Metastatic Breast Carcinoma in the Brain (tissue), 10 donors: ENCODE measurements around the genes ZNF595, ZNF732, PCGF3, FGFRL1 and CTBP1.

DNA sequence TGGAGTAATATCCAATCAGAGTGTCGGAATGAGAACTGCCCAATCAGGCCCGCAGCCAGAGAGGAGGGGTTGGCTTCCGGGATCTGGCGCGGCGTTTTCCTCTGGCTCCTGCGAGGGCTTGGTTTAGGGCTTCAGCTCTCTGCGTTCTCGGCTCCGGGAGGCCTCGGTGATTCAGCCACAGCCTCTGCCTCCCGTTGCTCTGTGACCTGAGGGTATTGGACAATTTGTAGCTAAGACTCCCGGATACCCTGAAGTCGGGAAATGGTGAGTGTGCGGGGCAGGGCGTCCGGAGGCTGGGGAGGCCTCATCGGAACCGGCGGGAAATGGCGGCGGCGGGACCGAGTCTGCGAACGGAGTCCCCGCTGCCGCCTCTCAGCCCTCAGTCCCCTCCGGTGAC is at the start of gene ZNF595:
ZNF595 (plus strand) TSS at position 94 of the 397 bp plus-strand sequence.
- PRO-cap, 10 experiments, result peak in 9 of 10 experiments; most common plus-strand start position 104 of the sequence (in 4)

- PRO-cap, 10 experiments, result peak in 3 of 10 experiments; most common plus-strand start chr4:212621 (in 2); most common minus-strand start chr4:212449 (in 1)
These were observed 88.2 kb downstream of the ZNF718 start for GRCh38 chr4:212349-212960.

GRCh38 chr4:304893-305799 is at the start of gene ZNF732:
TSS of gene ZNF732 (minus strand) at chr4:305474.
- PRO-cap, 10 experiments, result peak in 3 of 10 experiments; most common plus-strand start chr4:305661 (in 1); most common minus-strand start chr4:305251 (in 1)

- PRO-cap, 10 experiments, result no peak in any of the 10 experiments
These were observed 1.6 kb upstream of the TMEM271 start for GRCh38 chr4:577441-578412.

DNA sequence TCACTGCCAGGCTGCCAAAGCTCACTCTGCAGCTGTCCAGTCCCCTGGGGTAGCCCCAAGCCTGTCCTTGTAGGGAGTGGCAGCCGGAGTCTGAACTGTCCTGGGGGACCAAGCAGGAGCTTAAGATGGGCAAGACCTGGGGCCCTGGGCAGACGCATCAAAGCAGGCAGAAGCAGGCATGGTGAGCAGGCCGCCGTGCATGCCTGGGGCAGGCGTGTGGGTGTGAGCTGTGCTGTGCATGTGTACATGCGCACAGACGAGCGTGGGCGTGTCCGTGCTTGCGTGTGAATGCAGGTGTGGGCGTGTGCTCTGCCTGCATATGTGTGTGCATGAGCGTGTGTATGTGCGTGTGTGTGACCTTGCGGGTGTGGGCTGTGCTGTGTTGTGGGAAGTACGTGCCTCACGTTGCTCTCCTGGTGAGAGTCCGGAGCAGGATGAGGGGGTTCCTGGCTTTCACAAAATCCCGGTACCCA is 3.5 kb downstream of the MYL5 start:
- PRO-cap, 10 experiments, result peak in 3 of 10 experiments; most common plus-strand start position 253 of the sequence (in 1); most common minus-strand start position 218 of the sequence (in 3)

DNA sequence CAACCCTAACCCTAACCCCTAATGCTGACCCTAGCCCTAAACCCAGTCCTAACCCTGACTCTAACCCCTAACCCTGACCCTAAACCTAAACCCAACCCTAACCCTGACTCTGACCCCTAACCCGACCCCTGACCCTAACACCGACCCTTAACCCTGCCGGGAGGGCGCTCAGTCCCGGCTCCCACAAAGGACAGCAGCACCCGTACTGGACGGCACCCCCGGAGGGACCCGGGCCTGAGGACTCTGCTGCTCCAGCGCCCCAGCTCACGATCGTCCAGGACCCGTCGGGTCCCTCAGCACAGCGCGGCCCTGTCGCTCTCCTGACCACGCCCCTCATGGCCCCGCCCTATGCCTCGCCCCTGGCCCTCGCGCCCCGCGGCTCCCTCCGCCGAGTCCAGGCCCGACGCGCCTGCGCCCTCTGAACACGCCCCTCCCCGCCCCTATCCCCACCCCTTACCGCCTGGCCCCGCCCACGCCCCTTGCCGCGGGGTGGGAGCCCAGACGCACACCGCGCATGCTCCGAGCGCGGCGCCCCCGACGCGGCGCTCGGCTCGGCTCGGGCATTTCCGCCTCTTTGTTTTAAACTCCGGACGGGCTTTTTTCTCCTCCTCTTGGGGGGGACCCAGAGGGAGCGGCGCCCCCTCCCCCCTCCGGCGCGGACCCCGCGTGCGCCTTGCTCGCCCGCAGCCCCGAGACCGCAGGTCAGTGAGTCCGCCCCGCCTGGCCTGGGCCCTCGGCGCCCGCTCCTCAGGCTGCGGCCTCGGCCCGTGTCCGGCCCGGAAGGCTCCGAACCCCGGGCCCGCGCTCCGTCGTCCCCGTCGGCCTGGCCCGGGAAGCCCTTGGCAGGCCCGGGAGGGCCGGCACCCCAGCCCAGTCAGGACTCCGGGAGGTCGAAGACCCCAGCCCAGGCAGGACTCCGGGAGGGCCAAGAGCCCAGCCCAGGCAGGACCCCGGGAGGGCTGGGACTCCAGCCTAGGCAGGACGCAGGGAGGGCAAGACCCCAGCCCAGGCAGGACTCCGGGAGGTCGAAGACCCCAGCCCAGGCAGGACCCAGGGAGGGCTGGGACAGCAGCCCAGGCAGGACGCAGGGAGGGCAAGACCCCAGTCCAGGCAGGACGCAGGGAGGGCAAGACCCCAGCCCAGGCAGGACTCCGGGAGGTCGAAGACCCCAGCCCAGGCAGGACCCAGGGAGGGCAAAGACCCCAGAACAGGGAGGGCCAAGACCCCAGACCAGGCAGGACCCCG is at the start of gene PCGF3:
PCGF3 (plus strand) TSS at position 563 of the 1,245 bp plus-strand sequence.
- PRO-cap, 10 experiments, result peak in 10 of 10 experiments; most common plus-strand start position 506 of the sequence (in 3); most common minus-strand start position 295 of the sequence (in 8)

- PRO-cap, 10 experiments, result no peak in any of the 10 experiments
These were observed 18.2 kb downstream of the PCGF3 start for GRCh38 chr4:723563-724445.

DNA sequence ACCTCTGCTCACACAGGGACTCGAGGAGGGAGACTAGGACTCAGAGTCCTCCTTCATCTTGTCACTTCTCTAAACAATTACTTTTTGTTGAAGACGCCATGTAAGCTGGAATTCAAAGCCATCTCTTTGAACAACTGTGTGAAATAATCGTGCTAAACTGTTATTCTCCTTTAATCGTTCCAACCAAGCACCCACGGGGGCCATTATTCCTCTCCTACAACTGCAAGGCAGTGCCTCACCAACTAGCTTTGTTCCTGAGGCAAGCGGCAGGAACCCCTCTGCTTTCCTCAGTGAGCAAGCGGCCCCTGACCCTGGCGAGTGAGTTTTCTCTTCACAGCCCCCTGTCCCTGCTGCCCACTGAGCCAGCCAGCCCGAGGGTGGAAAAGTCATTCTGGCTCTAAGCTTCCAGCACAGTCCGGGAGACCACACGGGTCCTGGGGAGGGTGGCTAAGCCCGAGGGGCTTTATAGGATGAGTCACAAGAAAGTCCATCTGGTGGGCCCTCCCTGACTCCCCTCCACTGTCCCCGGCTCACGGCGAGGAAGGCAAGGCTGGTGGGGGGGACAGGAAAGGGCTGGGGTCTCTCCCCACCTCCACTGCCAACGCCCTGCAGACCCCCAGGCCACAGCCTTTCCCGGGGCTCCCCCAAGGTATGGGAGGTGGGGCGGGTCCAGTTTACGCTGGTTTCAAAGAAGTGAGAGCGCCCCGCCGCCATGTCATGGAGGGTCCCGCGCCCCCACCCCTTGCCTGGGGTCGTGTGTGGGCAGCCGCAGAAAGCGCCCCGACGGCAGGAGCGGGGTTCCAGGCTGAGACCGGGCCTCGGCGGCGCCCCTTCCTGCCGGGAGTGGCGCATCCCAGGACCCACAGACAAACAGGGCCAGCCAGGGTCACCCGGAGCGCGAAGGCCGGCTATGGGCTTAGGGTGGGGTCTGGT is 45.1 kb downstream of the CPLX1 start:
- PRO-cap, 10 experiments, result no peak in any of the 10 experiments

- PRO-cap, 10 experiments, result no peak in any of the 10 experiments
These were observed 6.2 kb downstream of the GAK start for GRCh38 chr4:925988-926237.

DNA sequence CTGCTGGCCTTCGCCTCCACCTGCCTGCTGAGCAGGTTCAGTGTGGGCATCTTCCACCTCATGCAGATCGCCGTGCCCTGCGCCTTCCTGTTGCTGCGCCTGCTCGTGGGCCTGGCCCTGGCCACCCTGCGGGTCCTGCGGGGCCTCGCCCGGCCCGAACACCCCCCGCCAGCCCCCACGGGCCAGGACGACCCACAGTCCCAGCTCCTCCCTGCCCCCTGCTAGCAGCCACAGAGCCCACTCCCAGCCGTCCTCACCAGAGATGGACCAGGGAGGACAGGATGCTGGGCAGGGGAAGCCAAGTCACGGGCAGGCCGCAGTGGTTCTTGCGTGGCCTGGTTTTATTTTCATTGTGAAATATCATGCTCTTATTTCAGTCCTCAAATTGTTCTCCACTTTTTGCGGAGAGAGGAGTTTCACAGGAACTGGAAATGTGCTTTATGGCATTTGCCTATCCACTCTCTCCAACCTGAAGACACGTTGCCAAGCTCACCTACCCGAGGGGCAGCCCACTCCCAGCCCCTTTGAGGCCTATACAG is 15.0 kb downstream of the DGKQ start:
- PRO-cap, 10 experiments, result no peak in any of the 10 experiments

DNA sequence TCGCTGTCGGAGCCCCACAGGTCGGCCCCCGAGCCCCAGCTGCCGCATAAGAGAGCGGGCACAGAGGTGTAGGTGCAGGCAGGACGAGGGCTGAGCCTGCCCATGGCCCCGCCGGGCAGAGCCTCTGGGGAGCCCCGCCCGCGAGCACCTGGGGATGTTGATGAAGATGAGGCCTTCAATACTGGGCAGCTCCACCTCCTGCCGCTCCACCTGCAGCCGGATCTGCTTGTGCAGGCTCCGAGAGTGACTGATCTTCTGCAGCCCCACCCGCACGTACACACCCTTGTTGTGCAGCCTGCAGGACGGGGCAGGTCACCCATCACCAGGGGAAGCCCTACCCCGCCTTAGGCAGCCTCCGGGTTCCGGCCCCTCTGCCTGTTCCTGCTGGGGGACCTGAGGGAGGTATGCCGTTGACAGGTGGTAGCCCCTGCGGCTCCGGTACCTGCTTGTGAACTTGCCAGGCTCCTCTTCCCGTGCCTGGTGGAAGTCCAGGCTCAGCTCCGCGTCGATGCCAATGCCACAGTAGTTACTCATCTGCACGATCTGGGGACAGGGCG is 11.8 kb downstream of the DGKQ start:
- PRO-cap, 10 experiments, result no peak in any of the 10 experiments

DNA sequence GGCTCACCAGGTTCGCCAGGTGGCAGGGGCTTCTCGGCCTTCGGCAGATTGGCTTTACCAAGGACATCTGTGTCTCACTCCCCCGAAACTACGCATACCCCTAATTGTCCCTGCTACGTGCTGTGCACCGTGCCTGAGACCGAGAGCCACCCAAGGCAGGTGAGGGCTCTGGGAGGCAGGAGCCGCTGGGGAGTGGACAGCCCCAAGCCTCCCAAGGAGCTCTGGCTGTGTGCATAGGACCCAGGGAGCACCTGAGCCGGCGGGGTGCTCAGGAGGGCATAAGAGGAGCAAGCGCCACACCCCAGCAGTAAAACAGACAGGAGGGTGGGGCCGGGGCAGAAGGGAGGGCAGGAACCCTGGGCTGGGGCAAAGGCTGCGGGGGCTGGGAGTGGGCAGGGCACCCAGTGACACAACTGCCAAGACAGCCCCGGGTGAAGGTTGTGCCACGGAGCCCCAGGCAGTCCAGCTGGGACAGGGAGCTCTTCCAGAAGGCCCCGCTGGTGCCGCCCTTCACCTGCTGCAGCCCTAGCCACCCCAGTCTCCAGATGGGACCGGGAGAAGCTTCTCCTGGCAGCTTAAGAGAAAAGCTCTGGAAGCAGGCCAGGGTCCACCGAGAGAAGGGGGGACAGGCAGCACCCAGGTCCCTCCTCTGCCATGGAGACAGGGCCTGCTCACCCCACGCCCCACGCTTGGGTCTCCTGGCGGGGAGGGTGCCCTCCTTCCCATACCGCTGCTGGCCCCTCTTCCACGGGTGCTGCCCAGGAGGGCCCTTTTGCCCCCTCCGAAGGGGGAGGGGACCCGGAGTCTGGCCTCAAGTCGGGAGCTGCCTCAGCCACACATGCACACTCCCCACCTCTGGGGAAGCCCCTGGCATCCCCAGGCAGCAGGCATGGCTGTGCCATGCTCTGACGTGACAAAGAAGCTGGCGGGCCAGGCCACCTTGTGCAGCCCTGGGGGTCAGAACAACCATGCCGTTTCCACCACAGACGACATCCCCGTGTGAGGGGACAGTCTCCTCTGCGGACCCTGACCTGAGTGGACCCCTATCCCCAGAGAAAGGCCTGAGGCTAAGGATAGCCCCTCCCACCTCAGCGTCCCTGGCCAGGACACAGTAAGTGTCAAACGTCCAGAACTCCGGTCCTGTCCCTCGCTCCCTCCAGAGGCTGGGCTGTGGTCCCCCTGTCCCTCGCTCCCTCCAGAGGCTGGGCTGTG is 1.6 kb downstream of the DGKQ start:
- PRO-cap, 10 experiments, result peak in 2 of 10 experiments; most common plus-strand start position 460 of the sequence (in 2)

DNA sequence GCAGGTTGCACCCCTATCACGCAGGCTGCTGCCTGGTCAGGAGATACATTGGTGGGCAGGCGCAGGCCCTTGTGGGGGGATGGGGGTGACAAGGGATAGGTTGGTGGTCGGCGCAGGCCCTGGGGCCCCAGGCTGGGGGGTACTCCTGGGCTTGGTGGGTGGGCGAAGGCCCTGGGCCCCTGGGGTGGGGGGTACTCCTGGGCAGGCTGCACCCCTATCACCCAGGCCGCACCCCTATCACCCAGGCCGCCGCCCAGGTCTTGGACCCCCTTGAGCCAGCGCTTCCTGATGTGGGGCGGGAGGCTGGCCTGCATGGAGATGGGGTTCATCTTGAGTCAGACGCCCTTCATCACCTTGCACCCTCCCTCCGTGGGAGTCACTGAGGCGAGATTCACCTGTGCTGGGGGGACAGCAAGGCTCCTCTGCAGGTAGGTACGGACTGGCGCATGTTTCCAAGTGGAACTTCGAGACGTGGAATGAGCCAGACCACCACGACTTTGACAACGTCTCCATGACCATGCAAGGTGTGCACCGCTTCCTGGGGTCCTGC is 7.9 kb upstream of the SLC26A1 start:
- PRO-cap, 10 experiments, result no peak in any of the 10 experiments

DNA sequence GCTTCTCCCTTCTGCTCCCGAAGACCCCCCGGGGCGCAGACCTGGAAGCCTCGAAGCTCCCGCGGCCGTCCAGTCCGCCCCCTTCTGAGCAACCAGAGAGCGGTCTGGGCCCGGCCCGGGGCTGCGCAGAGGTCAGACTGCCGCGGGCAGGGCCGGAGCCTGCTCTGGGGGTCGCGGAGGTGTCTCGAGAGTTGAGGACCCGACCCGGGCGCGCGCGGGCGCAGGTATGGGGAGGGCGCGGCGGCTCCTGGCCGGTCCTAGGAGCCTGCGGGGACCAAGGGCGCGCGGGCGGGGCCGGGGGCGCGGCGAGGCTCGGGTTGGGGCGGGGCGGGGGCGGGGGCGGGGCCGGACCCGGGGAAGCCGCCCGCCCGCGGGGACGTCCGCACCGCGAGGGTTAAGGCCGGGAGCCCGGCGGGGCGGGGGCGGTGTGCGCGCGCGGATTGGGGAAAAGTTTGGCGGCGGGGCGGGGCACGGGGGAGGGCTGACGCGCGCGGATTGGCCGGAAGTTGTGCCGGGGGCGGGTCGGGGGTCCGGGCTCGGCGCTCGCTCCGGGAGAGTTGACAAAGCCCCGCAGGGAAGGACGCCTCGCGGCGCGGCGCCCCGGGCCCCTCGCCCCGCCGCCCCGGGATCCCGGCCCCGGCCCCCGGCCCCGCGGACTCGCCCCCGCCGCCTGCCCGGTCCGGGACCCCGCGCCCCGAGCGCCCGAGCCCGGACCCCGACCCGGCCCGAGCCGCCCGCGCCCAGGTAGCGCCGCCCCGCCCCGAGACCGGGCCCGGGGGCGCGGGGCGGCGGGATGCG is at the start of gene FGFRL1:
FGFRL1 (plus strand) TSS at position 554 of the 798 bp plus-strand sequence.
- PRO-cap, 10 experiments, result peak in 10 of 10 experiments; most common plus-strand start position 563 of the sequence (in 9); most common minus-strand start position 228 of the sequence (in 5)

- PRO-cap, 10 experiments, result no peak in any of the 10 experiments
These were observed 3.1 kb downstream of the FGFRL1 start for GRCh38 chr4:1014316-1015145.

DNA sequence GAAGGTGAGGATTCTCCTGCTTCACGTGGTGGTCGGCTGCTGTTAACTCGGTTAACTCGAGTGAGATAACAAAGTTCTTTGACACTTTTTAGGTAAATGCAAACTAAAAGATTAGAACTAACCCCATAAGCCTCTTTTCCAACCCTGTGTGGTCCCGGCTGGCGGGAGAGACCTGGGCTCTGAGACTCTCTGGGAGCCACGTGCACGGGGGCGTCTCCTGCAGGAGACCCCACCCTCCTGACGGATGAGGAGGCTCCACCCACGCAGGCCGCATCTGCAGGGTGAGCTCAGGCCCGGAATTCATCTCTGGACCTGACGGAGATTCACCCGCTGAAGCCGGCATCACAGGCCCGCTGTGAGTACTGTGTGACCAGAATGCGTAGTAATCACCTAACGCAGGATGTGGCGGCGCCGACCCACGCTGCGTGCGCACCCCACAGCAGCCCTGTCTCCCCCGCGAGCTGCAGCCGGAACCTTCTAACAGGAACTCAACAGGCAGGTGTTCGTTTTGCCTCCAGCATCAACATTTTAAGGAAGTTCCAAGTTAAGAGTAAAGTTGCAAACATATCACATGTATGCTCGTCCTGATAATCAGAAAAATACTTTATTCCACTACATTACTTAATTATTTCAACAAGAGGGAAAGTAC is 44.4 kb downstream of the FGFRL1 start:
- PRO-cap, 10 experiments, result peak in 2 of 10 experiments; most common plus-strand start position 273 of the sequence (in 1); most common minus-strand start position 190 of the sequence (in 1)

DNA sequence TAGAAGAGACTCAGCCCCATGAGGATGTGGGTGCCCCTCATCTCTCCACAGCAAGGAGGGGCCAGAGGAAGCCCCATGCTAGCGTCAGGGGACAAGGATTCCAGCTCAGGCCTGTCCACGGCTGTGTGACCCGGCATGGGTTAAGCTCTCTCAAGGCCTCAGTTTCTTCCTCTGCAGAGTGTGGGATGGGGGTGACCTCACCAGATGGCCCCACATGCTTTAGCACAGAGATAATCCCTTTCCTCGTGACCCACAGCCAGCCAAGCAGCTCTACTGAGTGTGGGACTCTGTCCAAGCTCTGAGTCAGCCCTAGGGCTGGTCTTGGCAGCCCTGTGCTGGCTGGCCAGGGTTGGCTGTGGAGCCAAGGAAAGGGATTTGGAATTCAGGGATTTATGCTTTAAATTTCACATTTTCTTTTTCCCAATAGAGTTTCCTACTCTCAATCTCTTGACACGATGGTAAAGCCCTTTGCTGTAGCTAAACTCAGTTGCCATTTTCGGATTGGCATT is 19.7 kb upstream of the SPON2 start:
- PRO-cap, 10 experiments, result no peak in any of the 10 experiments

DNA sequence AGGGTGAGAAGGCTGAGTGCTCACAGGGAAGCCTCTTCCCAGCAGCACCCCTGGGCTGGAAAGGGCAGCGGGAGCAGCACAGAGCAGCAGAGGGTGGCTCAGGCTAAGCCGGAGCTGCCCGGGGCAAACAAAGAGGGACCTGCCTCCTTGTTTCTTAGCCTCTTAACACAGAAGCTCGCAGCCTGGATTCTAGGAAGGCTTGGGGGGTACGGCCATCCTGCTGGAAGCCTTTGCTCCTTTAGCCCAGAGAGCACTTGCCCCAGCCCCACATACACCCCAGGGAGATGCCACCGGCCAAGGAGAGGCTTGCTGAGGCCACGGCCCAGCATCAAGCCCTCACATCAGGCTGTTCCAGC is 20.1 kb upstream of the SPON2 start:
- PRO-cap, 10 experiments, result no peak in any of the 10 experiments

DNA sequence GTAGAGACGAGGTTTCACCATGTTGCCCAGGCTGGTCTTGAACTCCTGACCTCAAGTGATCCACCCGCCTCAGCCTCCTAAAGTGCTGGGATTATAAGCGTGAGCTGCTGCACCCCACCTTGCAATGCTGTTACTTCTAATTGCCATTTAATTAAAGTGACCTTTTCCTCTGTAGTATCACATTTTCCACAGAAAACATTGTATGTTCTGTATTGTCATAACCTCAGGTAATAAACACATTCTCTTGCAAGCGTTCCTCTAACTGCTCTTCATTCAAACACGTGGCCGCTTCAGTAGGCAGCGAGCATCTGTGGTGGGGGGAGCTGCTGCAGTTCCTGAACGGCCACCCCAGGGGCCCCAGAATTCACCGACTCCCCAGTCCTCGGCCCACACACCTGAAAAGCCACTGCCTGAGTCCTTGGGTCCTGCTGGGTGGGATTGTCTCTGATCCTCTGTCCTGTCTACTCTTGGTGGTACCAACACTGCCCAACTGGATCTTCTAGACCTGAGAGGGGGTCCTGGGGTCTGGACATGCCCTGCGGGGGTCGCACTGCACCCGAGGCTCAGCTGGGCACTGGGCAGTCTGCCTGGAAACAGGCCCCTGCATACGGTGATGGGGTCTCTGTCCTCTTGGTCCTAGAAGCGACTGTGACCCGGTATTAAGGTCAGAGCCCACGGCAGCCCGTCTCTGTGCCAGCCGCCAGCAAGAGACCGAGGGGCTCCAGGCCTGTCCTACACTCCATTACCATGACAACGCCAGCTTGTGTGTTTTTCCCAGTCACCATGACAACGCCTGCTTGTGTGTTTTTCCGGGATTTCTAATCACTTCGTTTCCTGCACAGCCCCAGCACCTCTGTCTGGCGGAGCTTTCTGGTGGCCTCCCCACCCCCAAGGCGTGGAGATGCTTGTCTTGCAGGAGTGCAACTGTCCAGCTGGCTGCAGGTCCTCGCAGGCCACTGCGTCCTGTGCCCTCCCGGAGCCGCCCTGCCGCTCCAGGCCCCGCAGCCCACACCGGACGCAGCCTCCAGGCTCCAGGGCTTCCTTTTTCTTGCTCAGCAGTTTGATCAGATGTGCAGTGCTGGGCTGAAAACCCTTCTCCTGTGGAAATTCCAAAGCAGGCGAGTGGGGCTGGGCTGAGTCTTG is 16.1 kb downstream of the CTBP1 start:
- PRO-cap, 10 experiments, result no peak in any of the 10 experiments

DNA sequence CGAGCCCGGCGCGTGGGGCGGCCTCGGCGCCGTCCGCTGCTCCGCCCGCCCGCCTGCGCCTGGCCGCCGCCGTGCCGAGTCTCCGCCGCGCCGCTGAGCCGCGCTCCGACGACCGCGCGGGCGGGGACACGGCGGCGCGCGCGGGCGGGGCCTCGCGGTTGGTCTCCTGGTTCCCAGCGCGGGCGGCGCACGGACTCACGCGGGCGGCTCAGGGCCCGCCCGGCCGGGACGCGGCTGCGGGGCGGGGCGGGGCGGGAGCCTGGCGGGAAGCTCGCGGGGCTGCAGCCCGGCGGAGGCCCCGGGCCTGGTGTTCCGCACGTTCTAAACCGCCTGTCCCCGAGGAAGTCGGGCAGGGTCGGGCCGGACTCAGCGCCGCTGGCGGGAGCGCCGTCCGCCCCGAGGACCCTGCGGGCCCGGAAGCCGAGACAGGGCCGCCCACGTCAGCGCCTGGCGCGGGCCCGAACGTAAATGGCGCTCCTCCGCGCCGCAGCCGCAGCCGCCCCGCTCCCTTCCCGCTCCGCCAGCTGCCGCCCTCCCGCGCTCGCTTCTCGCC is at the start of gene CTBP1:
CTBP1 (minus strand) TSS at position 122 of the 553 bp plus-strand sequence.
- PRO-cap, 10 experiments, result peak in 10 of 10 experiments; most common plus-strand start position 247 of the sequence (in 6); most common minus-strand start position 84 of the sequence (in 6)